NCI-H460 (cell line): Measurements from ENCODE around the genes PLA2G7, ANKRD66, PGK2, CRISP1 and PKHD1.

GRCh38 chr6:46734852-46735988, at the start of gene PLA2G7:
PLA2G7 (minus strand) TSS chr6:46735375.
RAMPAGE:
- cytosol, long total RNA: no peak
- long total RNA: start-site peak on the minus strand at chr6:46735339-46735399, 25 and 33 reads in 2 replicates
- nucleus, long total RNA: no peak

DNA sequence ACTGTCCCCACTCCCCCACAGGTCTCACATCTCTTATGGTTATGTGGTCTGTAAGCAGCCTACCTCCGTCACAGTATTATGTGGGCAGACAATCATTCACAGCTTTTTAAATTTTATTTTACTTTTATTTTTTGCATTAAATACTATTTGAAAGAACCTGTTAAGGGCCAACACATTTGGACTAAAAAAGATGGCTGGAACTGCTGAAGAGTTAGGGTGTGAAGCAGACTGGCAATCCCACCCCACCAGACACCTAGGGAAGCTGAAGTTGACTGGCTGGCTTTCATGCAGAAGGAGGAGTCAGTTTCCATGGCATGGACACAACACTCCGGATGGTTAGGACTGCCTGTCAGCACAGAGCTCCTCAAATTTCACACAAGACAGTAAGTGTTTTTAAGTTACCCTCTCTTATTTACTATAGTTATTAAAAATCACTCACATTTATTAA, at the start of gene ANKRD66:
Gene ANKRD66 (plus strand): TSS at position 326 of the 448 bp plus-strand sequence.
RAMPAGE:
- cytosol, long total RNA: no peak
- long total RNA: no peak
- nucleus, long total RNA: no peak

DNA sequence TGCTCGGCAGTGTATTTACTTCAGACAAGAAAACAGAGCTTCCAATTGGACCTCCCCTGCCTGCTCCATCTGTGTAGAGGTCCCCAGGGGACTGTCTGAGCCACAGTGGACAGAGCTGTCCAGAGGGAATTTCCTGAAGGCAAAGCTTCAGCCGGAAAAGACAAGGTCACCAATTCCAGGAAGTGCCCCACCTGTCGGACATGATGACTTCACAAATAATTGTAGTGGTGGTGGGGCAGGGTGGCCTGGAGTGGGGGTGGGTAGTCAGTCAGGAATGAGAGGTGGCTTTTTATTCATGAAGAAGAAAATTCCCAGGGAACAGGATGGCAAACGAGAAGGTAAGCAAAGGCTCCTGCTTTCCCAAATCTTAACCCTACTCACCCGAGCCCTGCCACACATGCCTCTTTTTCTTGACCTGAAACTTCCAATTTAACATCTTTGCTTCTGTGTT, 18.5 kb downstream of the ADGRF5 start:
RAMPAGE:
- cytosol, long total RNA: no peak
- long total RNA: no peak
- nucleus, long total RNA: no peak

DNA sequence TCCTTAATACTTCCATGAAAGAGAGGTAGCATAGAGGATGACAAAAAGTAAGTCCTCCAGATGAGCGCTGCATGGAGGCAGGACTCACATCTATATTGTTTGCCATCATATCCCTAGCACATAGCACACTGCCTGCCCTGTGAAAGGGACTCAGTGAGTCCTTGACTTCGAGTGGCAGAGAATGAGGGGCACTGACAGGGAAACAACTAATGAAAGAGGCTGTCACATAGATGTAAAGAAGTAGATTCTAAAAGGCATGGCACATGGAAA, 30.5 kb upstream of the ADGRF5 start:
RAMPAGE:
- cytosol, long total RNA: no peak
- long total RNA: no peak
- nucleus, long total RNA: no peak

RAMPAGE:
- cytosol, long total RNA: no peak
- long total RNA: no peak
- nucleus, long total RNA: no peak
These were observed 61.9 kb upstream of the ADGRF1 start for GRCh38 chr6:47104071-47104303.

RAMPAGE:
- cytosol, long total RNA: no peak
- long total RNA: no peak
- nucleus, long total RNA: no peak
These were observed 440 bp upstream of the TNFRSF21 start for GRCh38 chr6:47310174-47310515.

GRCh38 chr6:47405368-47405974, 72.1 kb upstream of the CD2AP start:
RAMPAGE:
- cytosol, long total RNA: no peak
- long total RNA: no peak
- nucleus, long total RNA: no peak

DNA sequence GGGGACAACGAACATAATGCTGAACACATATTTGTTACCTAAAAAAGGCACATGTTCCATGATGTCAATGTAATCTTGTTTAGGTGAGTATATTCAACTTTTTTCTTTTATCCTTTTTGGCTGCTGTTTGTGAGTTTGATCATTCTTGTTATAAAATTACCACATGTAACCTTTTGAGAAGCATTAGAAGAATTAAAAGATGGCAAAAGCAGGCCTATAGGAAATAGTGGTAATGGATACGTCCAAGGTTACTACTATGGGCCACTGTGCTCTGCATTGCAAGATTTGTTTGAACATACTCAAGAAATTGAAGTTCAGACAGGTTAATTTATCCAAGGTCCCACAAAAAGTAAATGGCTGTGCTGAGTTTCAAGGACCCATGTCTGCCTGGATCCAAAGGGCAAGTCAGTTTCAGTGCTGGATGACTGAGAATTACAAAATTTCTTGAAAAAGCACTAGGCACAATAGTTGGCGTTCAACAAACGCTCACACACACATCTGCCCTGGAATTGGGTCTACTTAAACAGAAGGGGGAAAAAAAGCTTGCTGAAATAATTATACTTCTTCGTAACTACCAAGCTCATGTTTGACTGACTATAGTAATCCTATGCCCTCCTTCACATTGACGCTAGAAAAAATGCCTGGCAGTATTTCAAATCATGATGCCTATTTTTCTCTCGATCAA, 967 bp upstream of the CD2AP start:
RAMPAGE:
- cytosol, long total RNA: no peak
- long total RNA: no peak
- nucleus, long total RNA: no peak

DNA sequence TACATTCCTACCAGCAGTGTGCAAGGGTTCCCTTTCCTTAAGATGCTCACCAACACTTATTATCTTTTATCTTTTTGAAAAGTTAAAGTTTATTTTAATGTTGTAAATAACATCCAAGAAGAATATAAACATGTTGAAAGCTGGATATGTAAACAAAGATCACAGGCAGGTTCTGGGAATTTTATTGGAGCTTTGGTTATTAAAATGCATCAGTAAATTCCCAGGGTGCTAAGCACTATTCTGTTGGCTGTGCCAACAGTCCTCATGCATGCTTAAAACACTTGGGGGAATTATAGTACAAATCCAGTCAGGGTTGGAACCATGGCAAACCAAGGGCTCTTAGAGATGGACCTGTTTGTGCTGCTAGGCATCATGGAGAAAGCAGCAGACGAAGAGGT, 101.5 kb upstream of the ADGRF4 start:
RAMPAGE:
- cytosol, long total RNA: no peak
- long total RNA: no peak
- nucleus, long total RNA: no peak

RAMPAGE:
- cytosol, long total RNA: no peak
- long total RNA: no peak
- nucleus, long total RNA: no peak
These were observed 19.8 kb downstream of the PTCHD4 start for GRCh38 chr6:48091044-48091737.

DNA sequence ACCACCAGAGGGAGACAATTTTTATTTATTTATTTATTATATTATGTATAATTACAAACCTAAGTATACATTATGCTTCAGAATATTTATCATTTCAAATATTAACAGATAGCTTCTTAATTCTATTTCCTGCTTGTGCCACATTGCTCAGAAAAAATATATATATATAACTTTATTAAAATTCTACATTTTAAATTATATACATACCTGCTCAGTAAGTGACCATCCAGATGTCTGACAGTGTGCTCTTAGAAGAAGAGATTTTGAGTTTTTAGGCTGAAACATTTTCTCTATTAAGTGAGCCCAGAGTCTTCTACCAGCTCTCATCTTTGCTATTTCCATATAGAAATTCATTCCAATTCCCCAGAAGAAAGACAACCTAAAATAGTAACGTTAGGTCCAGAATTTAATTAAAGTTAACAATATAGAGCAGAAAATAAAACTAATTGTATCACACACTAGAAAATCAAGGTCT, 9.6 kb downstream of the MMUT start:
RAMPAGE:
- cytosol, long total RNA: no peak
- long total RNA: no peak
- nucleus, long total RNA: no peak

RAMPAGE:
- cytosol, long total RNA: no peak
- long total RNA: no peak
- nucleus, long total RNA: no peak
These were observed 20.3 kb downstream of the PGK2 start for GRCh38 chr6:49766613-49767315.

DNA sequence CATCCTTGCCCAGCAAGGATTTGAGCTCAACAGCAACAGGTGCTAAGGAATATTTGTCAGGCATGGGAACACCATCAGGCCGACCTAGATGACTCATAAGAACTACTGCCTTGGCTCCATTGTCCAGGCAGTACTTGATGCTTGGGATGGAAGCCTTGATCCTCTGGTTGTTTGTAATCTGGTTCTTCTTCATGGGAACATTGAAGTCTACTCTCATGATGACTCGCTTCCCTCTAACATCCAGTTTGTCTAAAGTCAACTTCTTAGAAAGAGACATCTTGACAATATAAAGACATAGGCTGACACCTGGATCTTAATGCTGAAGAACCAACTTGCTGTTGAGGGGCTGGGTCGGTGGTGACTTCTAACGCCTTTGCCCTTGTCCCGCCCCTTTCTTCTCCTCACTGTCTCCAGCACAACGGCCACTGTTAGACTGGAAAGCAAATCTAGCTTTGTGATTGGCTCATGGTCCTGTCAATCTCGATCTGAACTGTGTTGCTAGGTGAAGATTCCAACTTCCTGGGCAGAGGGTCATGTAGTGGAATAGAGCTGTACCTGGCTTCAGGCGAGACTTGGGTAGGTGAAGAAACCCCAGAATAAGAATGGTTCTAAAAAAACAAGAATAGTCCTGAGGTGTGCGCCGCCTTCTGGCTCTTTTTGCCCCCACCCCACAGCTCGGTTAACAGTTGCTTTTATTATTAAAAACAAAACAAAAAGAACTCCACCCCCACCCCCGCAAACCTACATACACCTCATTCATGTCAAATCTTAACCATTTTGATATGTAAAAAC, at the start of gene PGK2:
Gene PGK2 (minus strand): TSS at position 375 of the 792 bp plus-strand sequence.
RAMPAGE:
- cytosol, long total RNA: no peak
- long total RNA: no peak
- nucleus, long total RNA: no peak

RAMPAGE:
- cytosol, long total RNA: no peak
- long total RNA: no peak
- nucleus, long total RNA: no peak
These were observed at the start of gene CRISP1 for GRCh38 chr6:49866389-49866895. CRISP1 (minus strand) TSS chr6:49866535.

DNA sequence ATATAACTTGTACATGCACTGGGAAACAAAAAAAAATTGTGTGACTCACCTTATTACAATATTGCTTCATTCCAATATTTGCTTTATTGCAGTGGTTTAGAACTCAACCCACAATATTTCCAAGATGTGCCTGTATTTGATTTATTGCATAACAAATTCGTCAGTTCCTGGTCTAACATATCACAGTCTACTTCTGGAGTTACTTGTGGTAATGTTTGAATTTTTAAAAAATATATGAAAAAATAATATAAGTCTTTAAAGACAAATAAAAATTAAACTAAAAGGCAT, 42.0 kb upstream of the DEFB112 start:
RAMPAGE:
- cytosol, long total RNA: no peak
- long total RNA: no peak
- nucleus, long total RNA: no peak

GRCh38 chr6:50960950-50961283, 142.2 kb downstream of the TFAP2B start:
RAMPAGE:
- cytosol, long total RNA: no peak
- long total RNA: no peak
- nucleus, long total RNA: no peak

DNA sequence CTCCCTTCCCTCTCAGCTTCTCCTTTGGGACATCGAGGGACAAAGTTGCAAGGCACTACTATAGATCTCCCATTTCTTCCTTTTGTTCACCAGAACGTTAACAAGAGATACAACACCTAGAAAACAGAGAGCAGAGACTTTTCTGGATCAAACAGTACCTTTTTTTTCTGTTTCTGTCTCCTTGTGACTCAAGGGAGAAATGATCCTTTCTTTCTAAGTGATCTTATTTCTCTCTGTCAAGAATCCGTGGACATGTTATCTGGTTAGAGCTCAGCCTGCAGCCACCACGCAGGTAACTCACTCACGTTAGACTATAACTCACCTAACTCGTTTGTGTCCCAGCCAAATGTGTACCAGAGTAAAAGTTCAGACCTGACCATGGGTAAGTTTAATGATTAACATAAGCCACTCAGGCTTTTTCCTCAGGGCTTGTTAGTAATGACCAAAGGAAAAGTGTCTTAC, at the start of gene PKHD1:
Gene PKHD1 (minus strand): TSS at position 338 of the 462 bp plus-strand sequence.
RAMPAGE:
- cytosol, long total RNA: no peak
- long total RNA: no peak
- nucleus, long total RNA: no peak

RAMPAGE:
- cytosol, long total RNA: no peak
- long total RNA: no peak
- nucleus, long total RNA: no peak
These were observed 1.1 kb upstream of the MCM3 start for GRCh38 chr6:52285726-52285925.

DNA sequence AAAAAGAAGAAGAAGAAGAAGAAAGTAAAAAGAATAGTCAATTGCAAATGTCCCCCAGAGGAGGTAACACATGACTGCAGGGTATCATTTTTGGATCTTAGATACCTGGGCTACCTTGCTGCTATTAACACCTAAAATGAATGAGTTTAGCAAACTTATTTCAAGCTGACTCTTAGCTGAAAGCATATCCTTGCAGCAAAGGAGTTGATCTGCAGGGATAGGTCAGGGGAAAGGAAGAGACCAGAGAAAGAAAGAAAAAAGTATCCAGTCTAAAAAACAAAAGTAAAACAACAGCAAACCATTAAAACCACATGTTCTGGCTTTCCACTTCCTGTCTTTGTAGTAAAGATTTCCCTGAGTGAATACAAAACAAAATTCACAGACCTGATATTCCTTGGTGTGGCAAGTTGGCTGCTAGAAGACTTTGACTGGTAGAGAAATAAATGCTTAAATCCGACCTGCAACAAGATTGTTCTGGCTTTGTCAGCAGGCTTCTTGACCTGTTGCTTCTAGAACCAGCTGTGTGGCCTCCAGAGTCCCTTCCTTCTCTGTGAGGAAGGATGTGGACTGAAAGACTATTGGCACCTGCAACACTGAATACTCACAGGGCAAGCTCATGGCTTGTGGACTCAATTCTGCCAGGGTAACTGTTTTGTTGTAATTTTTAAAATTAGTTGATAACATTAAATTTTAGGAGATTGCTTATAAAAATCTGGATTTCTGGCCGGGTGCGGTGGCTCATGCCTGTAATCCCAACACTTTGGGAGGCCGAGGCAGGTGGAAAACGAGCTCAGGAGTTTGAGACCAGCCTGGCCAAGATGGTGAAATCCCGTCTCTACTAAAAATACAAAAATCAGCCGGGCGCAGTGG, 23.5 kb upstream of the MCM3 start:
RAMPAGE:
- cytosol, long total RNA: no peak
- long total RNA: no peak
- nucleus, long total RNA: no peak

RAMPAGE:
- cytosol, long total RNA: no peak
- long total RNA: no peak
- nucleus, long total RNA: no peak
These were observed 3.9 kb downstream of the EFHC1 start for GRCh38 chr6:52423944-52424541.